Hematopoietic multipotent progenitor cell (in vitro differentiated cells): ENCODE data around the genes RAVER1, PLPPR2 and ZNF653.

- CAGE, long polyA plus RNA, result start-site peak on the minus strand at chr19:10333510-10333535, 348 reads
Measured at GRCh38 chr19:10332955-10334003, at the start of gene RAVER1. TSS of gene RAVER1 (minus strand) at chr19:10333529.

DNA sequence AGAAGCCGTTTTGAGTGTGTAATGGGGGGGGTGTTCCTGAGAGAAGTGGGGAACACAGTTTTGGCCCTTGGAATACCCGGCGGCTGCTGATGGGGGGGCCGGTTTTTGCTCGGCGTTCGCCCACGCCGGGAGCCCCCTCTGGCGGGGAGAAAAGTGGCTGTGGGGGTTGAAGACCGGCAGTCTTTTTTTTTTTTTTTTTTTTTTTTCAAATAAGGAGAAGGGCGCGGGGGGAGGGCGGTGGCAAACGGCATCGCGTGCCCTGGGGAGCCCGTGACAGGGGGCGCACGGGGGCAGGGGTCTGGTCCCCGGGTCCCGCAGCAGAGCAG lies 1.5 kb upstream of the PDE4A start:
- CAGE, long polyA plus RNA, result no peak

DNA sequence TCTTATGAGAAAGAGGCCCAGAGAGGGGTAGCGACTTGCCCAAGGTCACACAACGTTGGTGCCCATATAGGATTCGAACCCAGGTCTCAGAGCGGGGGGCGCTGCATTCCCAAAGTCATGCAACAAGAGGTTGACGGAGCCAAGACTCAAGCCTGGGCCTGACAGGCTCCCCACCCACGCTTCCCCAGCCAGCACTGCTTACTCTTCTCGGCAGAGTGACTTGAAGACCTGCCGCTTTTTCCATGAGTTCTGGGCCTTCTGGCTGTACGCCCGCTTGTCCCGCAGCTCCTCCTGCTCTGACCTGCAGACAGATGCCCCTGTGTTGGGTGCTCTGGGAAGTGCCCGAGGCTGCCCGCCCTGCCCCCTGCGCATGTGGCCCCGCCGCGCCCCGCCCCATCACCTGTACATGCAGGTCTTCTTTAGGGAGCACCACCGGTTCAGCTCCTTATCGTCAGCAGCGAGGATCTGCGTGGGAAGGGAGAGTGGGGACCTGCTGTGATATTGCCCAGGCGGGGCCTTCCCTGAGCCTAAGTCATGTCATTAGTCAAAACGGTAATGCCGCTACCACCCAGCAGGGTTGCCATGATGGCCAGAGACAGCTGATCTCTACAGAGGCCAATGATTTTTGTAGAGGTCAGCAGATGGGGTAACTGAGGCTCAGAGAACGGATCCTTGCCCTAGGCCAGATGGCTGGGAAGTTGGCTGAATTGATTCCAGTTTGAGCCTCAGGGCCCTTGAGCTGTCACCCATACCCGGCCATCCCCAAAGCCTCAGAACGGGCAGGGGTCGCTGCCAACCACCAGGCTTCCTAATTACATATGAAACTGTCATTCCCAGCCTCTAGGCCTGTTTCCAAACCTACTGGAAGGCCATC lies 10.7 kb downstream of the KRI1 start:
- CAGE, long polyA plus RNA, result no peak

DNA sequence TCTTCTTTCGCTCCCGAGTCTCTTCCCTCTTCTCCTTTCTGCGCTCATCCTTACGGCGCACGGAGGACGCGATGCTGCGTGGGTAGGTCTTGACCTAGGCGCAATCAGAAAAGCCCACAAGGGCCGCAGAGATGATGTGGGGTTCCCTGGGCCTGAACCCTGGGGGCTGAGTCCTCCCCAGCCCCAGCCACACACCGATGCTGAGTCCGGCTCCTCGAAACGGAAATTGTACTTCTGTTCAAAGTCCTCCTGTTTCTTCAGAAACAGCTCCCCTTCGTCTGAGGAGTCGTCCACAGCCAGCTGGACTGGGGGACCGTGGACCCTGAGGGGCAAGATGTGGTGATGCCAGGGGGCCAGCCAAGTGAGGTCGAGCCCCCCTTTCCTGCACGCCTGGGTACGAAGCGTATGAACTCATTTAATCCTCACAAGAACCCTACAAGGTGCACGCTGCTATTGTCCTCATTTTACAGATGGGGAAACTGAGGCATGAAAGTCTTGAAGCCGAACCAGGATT lies 6.1 kb downstream of the KRI1 start:
- CAGE, long polyA plus RNA, result no peak

GRCh38 chr19:10604029-10605255 lies 17.3 kb upstream of the AP1M2 start:
- CAGE, long polyA plus RNA, result no peak

DNA sequence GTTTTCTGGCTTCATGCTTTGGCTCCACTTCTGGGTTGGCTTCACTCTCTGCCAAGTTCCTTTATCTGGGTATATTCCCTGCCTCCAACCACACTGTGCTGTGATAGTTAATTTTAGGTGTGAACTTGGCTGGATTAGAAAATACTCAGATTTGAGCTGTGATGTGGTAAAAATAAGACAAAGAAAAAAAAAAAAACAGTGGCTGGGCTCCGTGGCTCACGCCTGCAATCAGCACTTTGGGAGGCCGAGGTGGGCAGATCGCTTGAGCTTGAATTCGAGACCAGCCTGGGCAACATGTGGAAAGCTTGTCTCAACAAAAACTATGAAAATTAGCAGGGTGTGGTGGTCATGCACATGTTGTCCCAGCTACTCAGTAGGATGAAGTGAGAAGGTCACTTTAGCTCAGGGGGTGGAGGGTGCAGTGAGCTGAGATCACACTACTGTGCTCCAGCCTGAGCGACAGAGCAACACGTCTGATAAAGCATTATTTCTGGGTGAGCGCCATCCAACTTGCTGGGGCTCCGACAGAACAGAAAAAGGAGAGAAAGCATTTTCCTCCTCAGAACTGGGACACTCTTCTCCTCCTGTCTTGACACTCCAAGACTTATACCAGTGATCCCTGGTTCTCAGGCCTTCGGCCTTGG lies 7.4 kb upstream of the ILF3 start:
- CAGE, long polyA plus RNA, result no peak

DNA sequence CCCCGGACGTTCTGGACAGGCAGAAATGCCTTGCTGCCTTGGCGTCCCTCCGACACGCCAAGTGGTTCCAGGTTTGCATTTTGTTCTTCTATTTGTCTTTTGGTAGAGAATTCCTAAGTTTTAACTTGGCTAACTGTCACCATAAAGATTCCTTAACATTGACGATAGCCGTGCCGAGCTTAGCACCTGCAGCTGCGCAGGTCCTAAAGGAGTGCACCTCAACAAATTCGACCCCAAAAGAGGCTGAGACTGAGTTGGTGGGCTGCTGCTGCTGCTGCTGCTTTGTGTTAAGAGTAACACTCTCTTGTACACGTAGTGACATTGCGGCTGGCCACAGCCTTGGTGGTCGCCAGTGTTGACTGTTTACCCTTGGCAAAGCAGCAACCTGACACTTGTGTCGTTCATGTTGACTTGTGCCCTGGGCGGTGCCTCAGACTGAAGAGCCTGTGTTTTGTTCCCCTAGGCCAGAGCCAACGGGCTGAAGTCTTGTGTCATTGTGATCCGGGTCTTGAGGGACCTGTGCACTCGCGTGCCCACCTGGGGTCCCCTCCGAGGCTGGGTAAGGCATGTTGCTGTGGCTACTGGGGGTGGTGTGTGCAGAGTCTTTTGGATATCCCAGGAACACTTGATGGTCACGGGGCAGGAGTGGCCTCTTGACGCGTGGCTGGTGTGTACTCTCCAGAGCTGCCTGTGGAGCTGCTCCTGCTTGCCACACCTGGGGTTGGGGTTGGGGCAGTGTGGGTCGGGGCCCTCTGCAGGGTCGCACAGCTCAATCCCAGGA lies 22.4 kb upstream of the QTRT1 start:
- CAGE, long polyA plus RNA, result no peak

DNA sequence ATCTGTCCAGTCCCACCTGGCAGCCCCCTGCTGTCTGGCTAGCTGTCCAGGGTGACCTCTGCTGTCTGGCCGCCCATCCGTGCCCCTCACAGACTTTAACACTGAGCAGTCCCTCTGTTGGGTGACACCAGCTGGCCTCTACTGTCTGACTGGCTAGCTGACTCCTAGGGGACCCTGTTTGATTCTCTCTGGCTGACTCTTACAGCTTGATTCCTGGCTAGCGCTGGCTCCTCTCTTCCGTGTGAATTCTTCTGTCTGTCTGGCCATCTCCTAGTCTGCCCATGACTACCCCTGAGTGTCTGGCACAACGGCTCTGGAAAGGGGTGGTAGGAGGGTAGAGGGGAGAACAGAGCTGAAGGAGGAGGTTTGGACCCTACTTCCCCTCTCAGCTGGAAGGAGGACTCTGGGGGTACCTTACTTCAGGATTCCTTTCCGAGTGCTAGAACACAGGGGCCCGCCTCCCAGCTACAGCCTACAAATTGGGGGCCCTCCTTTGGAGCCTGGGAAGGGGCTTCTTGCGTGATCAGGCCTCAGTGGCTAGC lies 1.1 kb downstream of the DNM2 start:
- CAGE, long polyA plus RNA, result no peak

DNA sequence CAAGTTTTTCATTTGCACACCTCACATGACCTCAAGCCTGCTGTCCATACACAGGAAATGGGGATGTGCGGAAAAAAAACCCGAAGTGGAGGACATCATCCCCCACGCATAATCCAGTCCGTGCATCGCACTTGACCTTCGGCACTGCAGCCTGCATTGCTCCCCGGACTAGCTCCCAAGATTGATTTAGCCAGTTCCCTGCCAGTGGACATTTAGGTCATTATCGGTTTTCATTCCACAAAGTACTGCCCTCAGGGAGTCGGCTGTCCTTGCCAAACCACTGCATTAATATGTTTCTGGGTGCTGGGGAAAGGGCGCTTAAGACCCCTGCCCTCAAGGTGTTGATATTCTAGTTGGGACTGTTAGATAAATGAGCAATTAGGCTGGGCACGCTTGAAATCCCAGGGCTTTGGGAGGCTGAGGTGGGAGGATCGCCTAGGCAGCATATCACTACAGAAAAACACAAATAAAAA lies 27.2 kb downstream of the DNM2 start:
- CAGE, long polyA plus RNA, result no peak

DNA sequence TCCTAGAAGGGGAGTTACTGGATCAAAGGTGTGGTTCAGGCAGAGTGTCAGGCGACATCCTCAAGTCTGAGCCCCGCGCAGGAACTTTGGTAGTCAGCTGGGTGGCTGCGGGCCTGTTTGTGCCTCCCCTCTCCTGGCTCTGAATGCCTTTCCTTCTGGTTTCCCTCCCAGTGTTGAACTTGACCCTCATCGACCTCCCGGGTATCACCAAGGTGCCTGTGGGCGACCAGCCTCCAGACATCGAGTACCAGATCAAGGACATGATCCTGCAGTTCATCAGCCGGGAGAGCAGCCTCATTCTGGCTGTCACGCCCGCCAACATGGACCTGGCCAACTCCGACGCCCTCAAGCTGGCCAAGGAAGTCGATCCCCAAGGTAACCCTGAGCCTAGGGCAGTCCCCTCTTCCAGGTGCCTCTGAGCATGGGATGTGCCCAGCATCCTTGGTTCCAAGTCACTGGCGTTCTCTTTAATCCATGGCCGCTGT lies 57.7 kb downstream of the DNM2 start:
- CAGE, long polyA plus RNA, result no peak

GRCh38 chr19:10776934-10777267 lies 59.0 kb downstream of the DNM2 start:
- CAGE, long polyA plus RNA, result no peak

- CAGE, long polyA plus RNA, result no peak
Measured at GRCh38 chr19:10864352-10864830, 7.0 kb upstream of the CARM1 start.

DNA sequence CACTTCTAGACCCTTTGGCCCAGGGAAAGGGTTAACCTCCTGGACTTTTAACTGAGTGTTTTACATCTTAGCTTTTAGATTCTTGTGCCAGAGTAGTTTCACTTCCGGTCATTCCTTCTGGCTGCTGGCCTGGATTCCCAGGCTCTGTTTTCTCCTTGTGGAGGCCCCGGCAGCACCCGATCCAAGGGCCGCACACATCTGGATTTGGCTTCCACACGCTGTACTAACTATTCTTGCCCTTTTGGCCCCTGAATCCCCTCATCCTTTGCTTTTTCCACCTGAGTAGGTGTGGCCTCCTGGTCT lies 14.8 kb downstream of the SMARCA4 start:
- CAGE, long polyA plus RNA, result no peak

- CAGE, long polyA plus RNA, result no peak
Measured at GRCh38 chr19:11033851-11034388, 55.3 kb upstream of the LDLR start.

DNA sequence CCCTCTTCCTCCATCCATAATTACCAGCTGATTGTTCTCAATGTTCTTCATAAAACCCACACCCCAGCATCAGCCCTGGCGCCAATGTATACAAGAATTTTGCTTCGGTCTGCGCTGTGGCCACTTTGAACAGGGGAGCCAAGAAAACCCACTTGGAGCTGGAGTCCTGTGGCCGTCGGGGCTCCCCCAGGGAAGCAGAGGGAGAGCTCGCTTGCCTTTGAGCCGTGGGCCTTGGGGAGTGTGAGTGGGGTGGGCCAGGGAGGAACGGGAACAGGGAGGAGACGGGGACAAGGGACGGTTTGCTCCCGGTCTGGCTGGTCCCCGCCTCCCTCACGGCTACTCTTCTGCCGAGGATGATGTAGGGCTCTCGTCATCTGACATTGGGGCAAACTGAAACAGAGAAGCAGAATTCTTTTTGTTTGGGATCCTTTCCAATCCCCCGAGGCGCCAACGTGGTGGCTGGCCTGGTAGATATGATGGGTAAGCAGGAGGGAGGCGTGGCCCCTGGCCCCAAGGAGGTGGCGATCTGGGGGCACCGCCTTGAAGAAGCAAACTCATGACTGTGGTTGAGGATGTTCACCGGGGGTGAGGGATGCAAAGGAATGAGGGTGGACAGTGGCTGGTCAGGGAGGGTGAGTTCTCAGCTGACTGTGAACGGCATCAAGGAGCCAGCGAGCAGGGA lies 10.8 kb upstream of the SPC24 start:
- CAGE, long polyA plus RNA, result no peak

DNA sequence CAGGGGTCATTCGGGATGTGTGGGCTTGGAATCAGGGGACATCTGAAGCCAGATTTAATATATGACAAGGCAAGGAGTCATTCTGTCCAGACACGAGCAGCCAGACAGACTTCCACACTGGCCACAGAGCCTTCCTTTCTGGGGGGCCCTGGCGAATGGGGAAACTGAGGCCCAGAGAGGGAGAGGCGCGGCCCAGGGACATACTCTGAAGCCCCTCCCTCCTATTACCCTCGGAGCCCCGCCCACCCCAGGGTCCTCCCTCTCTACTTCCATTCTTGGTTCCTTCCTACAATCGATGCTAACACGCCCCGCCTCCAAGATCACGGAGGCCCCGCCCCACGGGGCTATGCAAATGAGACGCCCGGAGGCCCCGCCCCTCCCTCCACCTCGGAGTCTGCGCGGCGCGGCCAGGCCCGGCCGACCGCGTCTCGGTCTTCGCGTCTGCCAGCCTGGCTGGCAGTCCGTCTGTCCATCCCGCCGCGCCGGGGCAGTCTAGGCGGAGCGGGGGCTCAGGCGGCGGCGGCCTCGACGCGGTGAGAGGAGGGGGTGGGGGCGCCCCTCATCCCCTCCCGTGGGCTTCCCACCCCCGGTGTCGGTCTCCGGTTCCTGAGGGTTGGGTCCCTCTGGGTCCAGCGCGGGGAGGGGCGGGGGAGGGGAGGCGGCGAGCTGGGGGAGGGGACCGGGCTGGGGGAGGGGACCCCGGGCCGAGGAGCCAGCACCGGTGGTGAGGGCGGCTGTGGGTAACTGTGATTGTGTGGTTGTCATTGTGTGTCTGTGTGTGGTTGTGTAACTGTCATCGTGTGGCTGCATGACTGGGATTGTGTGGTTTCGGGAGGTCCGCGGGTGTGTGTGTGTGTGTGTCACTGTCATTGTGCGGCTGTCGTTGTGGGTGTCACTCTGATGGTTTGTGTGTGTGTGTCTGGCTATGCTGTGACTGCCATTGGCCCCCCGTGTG lies at the start of gene PLPPR2:
TSS of gene PLPPR2 (plus strand) at position 393 of the 955 bp plus-strand sequence.
- CAGE, long polyA plus RNA, result no peak

DNA sequence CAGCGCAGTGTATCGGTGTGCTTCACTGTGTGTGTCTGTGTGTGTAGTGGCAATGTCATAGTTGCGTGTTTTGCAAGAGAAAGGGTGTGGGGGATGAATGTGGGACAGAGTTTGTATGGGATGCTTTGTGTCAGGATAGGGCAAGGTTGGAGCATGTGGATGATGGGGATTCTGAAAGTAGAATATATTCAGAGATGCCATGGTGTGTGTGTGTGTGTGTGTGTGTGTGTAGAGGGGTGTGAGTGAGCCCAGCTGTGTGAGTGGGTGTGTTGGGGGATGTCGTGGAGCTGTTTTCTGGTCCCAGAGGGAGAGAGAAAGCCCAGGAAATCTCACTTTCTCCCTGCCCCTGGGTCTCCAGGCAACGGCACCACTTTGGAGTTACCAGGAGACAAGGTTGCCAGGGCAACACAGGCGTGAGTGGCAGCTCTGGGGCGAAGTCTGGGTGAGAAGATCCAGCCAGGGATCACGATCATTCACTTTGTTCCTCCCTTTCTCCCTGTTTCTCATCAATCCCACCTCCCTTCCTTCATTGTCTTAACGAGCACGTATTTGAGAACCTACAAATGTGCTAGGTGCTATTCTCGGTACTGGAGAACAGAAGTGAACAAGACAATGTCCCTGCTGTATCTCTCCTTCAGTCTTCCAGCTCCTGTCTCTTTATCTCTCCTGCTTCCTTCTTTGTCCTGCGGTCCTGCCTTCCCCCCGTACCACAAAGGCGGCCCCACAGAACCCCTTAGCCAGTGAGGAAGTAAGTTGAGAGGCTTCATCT lies 922 bp upstream of the SWSAP1 start:
- CAGE, long polyA plus RNA, result no peak

DNA sequence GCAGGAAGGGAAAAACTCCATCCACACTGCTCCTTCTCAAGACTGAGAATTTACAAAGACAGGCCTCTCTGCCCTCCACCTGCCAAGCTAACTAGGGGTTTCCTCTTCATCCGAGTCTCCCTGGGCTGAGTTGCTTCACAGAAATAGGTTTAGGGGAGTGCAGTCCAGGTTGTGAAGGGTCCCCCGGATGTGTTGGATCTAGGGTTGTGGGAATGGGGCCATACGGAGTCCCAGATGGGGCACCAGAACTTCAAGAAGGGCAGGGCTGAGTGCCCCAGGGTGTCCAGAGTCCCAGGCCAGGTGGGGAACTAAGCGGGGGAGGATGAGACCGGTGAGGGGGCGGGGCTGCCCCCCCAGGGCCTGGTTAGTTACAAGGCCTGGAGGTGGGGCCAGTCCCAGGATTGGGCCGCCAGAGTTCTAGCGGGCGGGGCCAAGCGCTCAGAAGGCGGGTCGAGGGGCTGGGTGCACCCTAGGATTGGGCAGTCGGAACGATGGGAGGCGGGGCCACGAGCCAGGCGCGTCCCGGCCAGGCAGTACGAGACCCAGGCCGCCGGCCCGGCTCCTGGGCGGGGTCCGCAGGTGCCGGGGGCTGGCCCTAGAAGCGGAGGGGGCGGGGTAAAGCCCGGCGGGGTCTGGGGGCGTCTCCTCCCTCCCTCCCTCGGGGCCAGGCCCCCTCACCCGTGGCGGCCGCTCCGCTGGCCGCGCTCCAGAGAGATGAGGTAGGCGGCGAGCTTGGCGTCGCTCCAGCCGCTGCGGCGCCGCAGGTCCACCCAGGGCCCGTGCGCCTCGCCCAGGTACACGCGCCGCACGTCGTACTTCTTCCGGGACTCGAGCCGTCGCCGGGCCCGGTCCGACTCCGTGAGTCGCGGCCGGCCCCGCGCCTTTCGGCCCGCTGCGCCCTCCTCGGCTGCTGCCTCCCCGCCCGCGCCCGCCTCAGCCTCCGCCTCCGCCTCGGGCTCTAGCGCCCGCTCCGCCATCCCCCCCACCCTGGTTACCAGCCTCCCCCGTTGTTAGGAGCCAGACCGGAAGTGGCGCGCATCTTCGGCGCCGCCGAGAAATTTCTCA lies at the start of gene ZNF653:
TSS of gene ZNF653 (minus strand) at position 1,030 of the 1,065 bp plus-strand sequence.
- CAGE, long polyA plus RNA, result no peak

GRCh38 chr19:11583900-11584420 lies 6.5 kb upstream of the ACP5 start:
- CAGE, long polyA plus RNA, result no peak

GRCh38 chr19:11597571-11598436 lies 521 bp downstream of the ZNF627 start:
- CAGE, long polyA plus RNA, result no peak